Cytotoxic T cell (primary cell): ENCODE results near the gene MRC2.

DNA sequence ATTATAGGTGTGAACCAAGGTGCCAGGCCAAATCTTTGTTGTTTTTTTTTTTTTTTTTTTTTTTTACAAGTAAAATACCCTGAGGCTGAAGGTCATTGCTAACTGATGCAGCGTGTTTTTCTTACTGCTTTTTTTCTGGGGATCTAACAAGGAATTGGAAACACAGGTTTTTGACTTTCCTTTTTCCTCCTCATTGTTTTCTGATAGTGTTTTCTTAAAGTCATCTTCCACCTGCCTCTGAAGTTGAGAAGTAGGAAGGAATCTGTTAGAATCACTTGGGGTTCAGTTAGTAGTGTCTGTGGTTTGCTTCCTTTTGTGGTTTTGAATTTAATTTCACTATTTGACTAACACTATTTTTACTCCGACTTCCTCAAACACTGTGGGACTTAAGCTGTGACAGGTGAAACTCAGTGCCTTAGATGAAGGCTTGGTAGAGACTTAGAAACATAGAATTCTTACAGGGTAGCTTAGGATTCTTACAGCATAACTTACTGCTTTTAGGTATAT is 22.3 kb downstream of the CLTC start:
- PRO-cap, 2 experiments = no peak in any of the 2 experiments

DNA sequence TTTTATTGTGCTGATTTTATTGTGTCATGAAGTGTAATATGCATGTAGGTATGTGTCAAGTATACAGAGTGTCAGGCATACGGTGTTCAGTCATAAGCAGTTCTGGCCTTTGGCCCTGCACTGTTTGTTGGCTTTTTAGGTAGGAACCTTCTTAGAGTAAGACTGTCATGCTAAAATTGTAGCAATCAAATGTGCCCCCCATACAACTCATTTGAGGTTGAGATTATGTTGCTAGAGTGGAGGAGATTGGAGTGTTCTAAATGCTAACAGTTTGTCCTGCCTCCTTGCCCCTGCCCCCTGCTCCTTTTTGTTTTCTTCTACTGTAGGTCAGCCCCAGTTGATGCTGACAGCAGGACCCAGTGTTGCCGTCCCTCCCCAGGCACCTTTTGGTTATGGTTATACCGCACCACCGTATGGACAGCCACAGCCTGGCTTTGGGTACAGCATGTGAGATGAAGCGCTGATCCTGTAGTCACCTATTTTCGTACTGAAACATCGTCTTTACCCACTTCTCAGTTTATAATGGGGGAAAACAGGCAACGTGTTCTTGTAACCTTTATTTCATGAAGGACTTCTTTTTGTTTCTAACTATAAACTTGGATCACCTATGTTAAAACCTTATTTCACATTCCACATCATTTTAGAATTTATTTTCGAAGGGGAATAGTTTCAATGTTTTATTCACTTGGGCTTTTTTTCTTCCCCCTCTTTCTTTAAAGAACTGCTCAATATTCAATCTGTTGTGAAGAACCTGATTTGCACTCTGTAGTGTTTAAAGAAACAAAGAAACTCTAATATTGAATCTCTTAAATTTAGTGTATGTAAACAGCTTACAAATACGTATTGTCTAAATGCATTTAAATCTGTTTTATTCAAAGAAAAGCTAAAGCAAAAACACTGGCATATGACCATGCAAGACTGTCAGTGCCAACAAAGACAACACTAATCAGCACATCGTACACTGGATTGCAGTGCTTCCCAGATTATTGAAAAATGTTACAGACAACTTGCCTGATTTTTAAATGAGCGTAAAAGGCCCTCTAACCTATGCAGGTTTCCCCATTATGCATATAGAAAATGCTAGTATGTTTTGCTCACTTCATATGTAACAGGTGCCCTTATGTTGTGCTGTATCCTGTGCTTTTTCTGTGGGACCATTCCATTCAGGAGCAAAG is 13.4 kb downstream of the PTRH2 start:
- PRO-cap, 2 experiments = no peak in any of the 2 experiments

DNA sequence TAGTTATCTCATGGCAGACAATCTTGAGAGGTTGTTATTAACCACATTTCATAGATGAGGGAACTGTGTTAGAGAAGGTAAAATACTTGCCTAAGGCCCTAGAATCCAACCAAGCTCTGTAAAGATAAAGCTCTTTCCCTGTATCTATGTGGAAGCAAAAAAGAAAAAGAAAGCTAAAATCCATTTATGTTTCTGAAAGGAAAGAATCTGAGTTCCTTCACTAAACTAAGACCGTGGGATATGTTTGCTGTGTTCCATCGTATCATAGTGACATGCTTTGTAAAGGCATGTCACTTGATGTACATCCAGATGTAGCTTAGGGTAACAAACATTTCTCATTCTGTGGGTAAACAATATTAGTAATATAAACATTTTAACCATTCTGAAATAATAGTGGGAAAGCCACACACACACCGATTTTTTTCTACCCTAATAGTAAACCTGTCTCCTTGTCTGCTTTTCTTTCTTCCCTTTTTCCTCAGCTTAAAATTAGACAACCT is 78.1 kb downstream of the TUBD1 start:
- PRO-cap, 2 experiments = no peak in any of the 2 experiments

GRCh38 chr17:59828778-59830019 is 63.5 kb downstream of the TUBD1 start:
- PRO-cap, 2 experiments = no peak in any of the 2 experiments

- PRO-cap, 2 experiments = no peak in any of the 2 experiments
Observed at GRCh38 chr17:60087992-60088586, 9.4 kb upstream of the HEATR6 start.

GRCh38 chr17:60487694-60488526 is 38.1 kb downstream of the APPBP2 start:
- PRO-cap, 2 experiments = no peak in any of the 2 experiments

DNA sequence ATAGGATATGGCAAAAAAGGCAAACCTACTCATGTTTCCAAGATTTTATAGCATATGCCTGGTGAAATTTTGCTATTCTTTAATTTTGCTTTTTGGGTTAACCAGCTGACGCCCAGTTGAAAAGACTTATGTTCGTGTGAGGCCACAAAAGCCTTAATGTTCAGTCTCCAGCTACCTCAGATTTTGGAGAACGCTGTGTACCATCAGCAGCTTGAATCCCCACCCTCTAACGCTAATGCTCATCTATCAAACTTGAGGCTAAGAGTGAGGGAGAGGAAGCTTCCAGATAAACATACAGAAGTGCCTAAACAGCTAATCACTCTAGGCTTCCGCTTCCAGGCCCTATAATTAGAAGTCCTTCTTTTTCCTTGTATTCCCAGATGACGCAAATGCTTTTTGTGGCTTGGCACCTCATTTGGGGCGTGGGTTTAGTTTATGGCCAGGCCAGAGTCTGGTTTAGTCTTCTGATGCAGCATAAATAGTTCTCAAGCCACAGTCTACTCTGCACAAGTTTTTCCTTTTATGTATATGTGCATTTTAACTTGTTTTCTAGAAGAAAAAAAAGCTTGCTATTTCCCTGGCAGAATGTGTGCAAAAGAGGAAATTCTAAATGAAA is 263.3 kb downstream of the BCAS3 start:
- PRO-cap, 2 experiments = no peak in any of the 2 experiments

DNA sequence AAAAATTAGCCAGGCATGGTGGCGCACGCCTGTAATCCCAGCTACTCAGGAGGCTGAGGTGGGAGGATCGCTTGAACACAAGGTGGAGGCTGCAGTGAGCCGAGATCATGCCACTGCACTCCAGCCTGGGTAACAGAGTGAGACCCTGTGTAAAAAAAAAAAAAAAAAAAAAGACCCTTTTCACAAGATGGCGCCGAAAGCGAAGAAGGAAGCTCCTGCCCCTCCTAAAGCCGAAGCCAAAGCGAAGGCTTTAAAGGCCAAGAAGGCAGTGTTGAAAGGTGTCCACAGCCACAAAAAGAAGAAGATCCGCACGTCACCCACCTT is 330.0 kb upstream of the TBX2 start:
- PRO-cap, 2 experiments = no peak in any of the 2 experiments

DNA sequence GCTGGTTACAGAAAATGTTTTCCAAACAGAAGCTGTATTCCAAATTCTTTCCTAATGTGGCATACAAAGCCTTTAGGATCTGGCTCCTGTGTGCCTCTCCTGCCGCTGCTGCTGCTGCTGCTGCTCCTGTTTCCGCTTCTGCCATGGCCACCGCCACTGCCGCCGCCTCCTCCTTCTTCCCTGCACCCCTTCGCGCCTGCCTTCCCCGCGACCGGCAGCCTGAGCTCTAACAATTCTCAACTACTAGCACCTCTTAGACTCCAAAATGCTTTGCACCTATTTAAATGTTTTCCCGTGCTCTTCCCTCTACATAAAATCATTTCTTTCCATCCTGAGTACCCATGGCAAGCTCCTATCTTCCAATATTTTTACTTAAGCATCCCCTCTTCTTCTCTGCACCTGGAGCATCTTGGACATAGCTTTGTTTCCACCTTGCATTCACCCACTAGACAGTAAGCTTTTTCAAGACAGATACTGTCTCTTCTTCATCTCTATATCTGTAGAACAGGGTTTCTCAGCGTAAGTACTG is 263.7 kb upstream of the TBX2 start:
- PRO-cap, 2 experiments = no peak in any of the 2 experiments

GRCh38 chr17:61139162-61139730 is 260.4 kb upstream of the TBX2 start:
- PRO-cap, 2 experiments = peak in 1 of 2 experiments; most common plus-strand start chr17:61139424 (in 1)

- PRO-cap, 2 experiments = no peak in any of the 2 experiments
Observed at GRCh38 chr17:61157270-61157958, 242.2 kb upstream of the TBX2 start.

DNA sequence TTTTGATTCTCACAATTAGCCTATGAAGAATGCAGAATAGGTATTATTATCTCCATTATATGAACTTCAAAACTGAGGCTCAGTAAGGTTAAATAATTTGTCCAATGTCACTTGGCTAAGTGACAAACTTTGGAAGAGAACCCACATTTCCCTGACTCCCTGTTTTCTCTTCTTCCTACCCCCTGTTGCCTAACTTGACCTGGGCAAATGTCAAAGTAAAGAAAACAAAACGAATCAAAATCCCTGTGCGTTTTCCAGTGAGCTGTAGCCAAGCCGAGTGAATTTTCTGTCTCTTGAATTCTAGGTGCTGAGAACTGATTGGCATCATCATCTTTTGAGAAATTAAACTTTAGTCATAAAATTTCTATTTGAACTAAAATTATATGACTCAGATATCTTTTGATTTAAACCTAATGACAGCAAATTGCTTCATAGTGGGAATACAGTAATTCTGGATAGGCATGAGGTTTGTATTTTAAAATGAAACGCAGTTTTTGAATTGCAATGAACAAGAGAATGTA is 4.5 kb upstream of the NACA2 start:
- PRO-cap, 2 experiments = no peak in any of the 2 experiments

DNA sequence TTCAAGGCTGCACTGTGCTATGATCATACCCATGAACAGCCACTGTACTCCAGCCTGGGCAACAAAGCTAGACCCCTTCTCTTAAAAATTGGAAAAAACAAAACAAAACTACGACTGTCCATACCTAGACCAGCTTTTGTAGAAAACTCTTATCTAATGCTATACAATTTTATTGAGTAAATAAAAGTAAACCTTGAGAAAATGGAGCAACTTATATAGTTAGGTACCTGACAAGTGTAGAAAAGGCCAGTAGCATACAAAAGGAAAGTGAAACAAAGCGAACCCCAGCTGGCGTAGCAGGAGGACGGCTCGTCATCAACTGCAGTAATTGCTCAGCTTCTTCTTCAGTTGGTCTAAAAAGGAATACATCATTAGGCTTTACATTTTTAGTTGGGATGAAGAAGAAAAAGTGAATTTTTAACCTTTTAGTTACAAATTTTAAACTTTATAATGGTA is 23.5 kb downstream of the INTS2 start:
- PRO-cap, 2 experiments = peak in 2 of 2 experiments; most common plus-strand start position 347 of the sequence (in 2); most common minus-strand start position 269 of the sequence (in 1)

GRCh38 chr17:62050931-62051803 is 13.9 kb downstream of the MED13 start:
- PRO-cap, 2 experiments = no peak in any of the 2 experiments

DNA sequence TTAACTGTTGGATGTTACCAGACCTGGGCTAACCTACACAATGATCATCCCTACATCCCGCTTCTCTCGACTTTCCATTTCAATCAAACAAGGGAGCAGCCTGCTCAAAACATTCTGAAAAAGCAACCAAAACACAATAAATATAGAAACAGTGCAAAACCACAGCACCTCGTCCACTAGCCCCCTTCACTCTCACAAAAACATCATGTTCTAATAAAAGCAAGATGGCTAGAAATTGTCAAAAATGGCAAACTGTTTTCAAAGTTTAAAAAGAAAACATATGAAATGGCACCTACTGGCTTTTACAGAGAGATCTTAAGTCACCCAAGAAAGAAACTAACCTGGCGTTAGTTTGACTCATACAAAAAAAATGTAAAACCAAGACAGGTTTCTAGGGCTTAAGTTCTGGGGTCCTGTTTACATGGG is 765 bp downstream of the MED13 start:
- PRO-cap, 2 experiments = no peak in any of the 2 experiments

DNA sequence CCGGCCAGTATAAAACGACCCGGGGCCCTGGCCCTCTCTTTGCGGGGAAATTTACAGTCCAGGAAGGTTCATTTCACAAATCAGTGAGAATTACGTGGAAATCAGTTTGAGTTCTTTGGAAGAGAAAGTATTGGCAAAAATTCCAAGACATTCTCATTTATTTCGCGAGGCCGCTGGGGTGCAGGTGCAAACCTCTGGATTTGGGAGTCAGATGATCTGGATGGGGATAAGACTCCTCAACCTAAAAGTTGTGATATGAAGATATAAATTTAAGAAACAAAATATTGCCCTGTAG is 1.0 kb upstream of the MED13 start:
- PRO-cap, 2 experiments = peak in 2 of 2 experiments; most common plus-strand start position 42 of the sequence (in 2)

DNA sequence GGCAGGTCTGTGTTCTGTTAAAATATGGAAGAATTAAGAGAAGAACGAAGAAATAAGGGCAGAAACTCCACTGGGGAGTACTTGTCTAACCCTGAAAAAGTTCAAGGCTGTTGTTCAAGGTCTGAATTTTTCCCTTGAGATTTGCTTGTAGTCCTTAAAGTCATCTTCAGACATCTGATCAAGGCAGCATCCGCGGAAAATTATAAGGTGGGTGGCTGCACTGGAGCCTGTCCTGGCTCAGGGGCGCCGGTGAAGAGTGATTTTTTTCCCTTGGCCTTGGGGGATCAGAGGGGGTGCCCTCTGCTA is 1.2 kb upstream of the TLK2 start:
- PRO-cap, 2 experiments = no peak in any of the 2 experiments

DNA sequence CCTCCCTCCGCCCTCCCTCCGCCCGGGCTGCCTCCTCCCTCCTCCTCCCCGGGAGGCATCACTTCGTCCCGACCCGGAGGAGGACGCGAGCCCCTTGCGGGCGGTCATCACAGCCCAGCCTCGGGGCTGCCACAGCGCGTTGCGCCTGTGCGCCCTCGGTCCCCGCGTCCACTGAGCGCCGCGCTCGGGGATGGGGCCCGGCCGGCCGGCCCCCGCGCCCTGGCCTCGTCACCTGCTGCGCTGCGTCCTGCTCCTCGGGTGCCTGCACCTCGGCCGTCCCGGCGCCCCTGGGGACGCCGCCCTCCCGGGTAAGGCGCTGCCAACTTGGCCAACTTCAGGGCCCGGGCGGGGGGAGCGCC is at the start of gene MRC2:
Gene MRC2 (plus strand): TSS at position 58 of the 359 bp plus-strand sequence.
- PRO-cap, 2 experiments = no peak in any of the 2 experiments

GRCh38 chr17:62648397-62648775 is 20.9 kb downstream of the MRC2 start:
- PRO-cap, 2 experiments = no peak in any of the 2 experiments

DNA sequence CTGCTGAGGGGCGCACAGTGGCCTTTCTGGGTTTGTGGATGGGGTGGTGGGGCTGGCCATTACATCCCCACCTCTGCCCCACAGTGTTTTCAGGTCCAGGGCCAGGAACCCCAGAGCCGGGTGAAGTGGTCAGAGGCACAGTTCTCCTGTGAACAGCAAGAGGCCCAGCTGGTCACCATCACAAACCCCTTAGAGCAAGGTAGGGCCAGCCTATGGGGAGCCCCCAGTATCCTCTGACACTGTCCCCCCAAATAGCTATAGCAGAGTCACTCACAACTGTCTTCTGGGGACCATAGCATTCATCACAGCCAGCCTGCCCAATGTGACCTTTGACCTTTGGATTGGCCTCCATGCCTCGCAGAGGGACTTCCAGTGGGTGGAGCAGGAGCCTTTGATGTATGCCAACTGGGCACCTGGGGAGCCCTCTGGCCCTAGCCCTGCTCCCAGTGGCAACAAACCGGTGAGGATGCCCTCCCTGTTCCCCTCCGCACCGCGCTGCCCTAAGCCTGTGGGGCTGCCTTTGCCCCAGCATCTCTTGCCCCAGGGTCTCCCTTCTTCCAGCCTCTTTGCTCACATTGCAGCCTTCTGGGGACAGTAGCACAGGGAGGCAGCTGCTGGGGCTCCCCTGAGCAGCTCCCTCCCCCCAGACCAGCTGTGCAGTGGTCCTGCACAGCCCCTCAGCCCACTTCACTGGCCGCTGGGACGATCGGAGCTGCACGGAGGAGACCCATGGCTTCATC is 60.9 kb downstream of the MRC2 start:
- PRO-cap, 2 experiments = no peak in any of the 2 experiments